ENCODE measurements around a stretch of chrX.

DNA sequence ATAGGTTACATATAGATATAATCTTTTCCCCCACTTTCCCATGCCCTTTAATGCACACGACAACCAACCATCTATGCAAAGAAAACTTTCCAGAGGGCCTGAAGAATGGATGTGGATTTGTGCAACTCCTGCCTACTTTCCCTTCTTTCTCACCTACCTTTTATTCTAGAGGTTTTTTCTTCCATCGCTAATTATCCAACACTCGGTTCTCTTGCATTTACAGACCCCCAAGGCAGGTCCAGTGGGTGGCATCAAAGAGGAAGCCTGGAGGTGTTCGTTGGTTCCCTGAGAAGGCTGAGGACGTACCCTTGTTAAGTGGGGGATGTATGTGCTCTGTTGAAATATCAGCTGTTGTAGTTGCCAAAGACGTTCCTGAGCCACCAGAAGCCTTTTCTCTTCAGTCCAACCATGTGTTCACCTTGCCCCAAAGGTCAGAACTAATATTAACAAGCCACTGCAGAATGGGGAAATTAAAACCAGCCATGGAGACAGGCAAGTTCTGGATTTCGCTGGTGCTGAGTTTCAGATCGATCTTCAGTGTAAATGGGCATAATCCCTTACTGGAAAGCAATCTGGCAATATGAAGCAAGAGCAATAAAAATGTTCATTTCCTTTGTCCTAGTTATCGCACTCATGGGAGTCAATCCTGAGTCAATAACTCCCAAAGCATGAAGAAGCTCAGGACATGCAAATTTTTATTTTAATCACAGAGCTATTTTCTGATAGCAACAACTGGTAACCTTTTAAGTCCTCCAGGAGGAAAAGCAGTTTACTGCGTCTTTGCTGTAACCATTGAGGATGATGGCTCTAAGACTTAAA is 1.7 kb upstream of the APEX2 start:
- PRO-cap, result no peak
- RAMPAGE, long total RNA, 4 experiments, result start-site peak on the minus strand in 1 of 4 experiments, centred at position 282 of the sequence, 19 reads per replicate

GRCh38 chrX:55008798-55009795 is 8.9 kb downstream of the APEX2 start:
- PRO-cap, result no peak
- RAMPAGE, long total RNA, 4 experiments, result no peak in any of the 4 experiments

DNA sequence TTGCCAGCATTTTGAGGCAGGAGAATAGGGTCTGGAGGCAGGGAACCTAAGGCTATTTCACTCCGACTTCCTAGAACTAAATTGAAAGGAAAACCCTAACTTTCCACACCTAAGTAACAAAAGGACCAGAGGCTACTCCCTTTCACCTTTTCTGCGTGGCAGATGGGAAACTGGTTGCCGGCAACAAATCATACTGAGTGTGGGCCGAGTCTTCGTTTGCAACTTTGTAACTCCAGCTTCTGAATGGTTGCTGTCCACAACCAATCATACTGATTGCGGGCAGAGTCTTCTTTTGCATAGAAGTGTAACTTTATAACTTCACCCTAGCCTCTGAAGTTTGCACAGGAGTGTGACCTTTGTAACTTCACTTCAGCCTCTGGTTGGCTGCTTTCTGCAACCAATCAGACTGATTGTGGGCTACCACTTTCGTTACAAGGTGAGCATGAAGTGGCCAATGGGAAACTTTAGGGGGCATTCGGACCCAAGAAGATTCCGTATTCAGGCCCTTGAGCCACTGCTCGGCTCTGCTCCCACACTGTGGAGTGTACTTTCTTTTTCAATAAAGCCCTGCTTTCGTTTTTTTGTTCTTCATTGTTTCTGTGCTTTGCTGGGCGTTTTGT is 9.2 kb upstream of the PAGE5 start:
- PRO-cap, result no peak
- RAMPAGE, long total RNA, 4 experiments, result no peak in any of the 4 experiments

DNA sequence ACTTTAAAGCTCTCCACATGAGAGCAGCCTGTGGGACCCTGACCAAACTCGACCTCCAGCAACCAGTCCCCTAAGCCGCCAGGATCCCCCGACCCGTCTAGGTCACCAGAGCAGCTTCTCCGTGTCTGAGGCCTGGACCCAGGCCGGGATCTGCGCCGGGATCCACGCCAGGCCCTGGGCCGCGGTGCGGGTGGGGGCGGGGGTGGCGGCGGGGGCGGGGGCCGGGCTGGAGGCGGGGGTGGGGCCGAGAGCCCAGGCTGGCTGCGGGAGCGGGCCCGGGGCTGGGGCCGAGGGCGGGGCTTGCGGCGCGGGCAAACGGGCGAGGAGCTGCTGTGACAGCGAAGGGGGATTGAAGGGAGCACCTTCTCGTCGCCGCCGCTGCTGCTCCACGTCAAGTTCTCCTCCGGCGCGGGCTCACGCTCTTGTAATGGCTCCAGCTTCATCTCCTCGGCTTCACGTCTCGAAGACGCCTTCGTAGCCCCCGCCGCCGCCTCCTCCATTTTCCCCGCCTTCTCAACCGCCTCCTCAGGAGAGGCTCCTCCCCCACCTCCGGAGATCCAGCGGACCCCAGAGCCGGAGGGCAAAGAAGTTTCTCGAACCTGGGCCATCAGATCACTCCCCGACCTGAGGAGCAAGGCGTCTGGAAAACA is 1.2 kb downstream of the USP51 start:
- PRO-cap, result no peak
- RAMPAGE, long total RNA, 4 experiments, result no peak in any of the 4 experiments

DNA sequence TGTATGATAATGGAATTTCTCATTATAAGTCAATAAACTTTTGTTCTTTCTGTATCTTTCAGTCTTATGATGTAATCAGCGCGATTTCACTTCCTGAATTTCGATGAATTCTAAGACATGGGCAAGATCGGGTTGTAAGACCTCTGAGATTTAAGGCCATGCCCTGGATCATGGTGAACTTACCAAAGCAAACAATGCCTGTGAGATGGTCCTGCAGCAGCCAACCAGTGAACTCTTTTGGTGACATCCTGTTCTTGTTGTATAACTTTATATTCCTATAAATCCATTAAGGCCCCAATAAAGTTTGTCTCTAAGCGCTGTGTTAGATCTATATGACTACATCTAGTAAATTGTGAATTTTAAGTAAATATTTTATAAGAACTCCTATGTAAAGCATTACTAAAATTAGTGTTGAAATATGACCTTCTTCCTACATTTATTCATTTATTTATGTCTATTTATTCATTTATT is 88.2 kb downstream of the NBDY start:
- PRO-cap, result no peak
- RAMPAGE, long total RNA, 4 experiments, result no peak in any of the 4 experiments

DNA sequence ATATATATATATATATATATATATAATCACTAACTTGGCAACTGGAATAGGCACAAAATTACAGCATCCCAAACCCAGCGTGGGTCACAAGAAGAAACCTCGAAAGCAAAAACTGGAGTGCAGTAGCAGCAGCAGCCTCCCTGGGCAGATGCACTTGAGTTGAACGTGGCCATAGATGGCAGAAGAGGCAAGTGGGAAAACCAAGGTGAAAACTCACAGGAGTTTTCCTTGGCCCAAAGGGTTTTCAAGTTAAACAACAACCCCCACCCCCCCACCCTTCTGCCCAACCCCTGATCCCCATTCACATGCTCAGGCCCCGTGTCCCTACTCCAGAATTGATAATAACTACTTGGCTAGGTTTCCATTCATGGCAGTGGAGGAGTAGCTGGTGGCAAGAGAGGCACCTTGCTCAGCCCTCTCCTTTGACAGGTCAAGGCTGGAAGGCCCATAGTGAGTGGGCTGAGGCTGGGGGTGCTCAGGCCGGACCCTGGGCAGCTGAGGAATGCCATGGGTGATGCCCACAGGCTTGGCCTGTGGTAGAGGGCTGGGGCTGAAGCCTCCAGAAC is 15.9 kb downstream of the AMER1 start:
- PRO-cap, result no peak
- RAMPAGE, long total RNA, 4 experiments, result no peak in any of the 4 experiments

DNA sequence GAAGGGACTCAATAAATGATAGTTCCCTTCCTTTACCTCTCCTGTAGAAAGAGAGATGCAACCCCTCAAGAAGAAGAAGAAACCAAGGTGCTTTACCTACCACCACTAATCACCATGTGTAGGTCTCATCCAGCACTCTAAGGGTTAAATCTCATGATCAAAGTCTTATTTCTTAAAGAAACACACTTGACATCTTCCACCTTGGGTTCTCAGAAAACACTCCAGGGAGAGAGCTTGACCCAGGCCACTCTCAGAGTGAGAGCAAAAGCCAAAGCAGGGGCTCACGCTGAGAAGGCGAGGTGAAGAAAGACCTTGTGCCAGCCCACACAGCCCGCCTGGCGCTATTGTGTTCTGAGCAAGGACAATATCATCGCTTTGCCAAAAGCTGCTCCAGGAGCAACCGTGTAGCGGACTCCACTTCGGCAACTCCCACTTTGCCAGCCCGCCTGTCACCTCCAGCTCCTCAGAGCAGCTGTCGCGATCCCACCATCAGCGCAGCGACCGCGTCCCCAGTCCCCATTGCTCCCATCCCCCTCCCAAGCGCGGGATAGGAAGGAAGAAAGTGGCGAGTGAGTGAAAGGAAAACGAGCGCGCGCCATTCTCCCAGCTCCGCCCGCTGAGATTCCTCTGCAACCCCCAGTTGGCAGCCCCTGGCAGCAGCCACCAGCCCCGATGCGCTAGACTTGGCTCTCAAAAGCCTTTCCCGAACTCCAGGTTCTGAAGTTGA is 856 bp downstream of the ZC4H2 start:
- PRO-cap, result no peak
- RAMPAGE, long total RNA, 4 experiments, result no peak in any of the 4 experiments

GRCh38 chrX:65232465-65232976 is 197.9 kb downstream of the ZC3H12B start:
- PRO-cap, result no peak
- RAMPAGE, long total RNA, 4 experiments, result no peak in any of the 4 experiments

DNA sequence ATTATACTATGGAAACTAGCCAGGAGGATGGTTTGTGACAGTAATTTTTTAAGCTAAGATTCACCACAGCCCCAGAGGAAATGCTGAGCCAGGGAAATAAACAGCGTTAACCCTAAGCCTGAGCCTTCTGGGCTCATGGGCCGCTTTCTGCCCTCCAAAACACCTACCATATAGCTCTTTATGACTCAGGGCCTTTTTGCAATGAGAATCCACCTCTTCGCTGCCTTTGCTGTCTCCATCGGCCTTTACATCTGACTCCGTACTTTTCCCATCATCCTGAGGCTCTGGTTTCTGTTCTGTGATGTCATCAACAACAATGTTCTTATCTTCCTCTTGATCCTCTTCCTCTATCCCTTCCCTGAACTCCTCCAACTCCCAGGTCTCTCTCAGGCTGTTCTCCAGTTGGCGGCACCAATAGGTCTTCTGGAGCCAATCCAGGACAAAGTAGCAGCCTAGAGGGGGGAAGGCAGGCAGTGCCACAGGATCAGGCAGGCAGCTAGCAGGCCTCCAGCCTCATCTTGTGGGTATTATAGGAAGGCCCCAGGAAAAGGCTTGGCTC is 5.1 kb downstream of the LAS1L start:
- PRO-cap, result no peak
- RAMPAGE, long total RNA, 4 experiments, result no peak in any of the 4 experiments

DNA sequence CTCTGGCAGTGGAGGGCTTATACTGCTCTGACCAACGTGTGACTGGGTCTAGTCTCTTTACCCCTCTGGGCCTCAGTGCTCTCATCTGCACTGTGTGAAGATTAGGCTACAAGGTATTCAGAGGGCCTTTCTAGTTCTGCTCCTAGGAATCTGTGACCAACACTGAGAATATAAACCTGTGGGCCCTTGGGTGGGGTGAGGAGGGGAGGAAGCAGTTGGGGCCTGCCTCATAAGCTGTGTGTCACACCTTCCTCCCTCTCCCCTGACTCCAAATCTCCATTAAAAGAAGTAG is 66.4 kb upstream of the MSN start:
- PRO-cap, result no peak
- RAMPAGE, long total RNA, 4 experiments, result no peak in any of the 4 experiments

DNA sequence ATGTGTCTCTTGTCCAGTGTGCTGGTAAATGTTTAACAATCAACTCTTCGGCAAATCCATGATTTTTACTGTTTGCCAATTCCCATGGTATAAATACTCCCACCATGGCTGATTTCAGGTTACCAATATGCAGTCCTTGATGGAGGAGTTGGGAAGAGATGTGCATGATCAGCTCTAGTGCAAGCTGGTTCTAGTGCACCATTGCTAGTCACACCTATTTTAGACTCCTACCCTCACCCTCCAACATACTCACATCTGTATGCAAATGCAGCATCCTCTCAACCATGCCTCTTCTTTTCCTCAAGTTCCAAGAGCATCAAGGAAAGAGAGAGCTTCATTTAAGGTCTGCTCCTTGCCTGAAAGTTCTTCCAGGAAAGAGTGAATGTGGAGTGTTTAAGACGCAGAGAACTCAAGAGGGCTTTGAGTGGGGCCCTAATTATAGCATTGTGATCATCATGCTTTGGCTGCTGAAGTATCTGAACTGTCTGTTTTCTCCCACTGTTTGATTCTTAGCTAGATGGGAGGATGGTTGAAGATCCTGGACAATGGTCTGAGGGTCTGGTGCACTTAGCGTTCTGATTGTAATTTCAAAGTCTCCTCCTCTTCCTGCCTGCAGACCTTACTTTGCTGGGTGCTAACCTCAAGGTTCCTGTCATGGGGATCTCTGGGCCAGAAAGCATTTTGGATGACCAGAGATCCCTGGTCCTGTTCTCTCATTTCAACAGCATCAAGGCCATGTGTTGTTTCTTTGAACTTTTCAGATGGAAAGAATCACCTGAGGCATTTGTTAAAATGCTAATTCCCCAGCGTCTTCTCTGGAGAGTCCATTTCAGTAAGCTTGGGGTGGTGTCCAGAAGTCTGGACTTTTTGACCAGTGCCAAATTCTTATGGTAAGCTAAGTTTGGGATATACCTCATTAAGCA is 33.6 kb downstream of the MSN start:
- PRO-cap, result no peak
- RAMPAGE, long total RNA, 4 experiments, result no peak in any of the 4 experiments

- PRO-cap, result no peak
- RAMPAGE, long total RNA, 4 experiments, result no peak in any of the 4 experiments
These were observed 1.7 kb upstream of the HEPH start for GRCh38 chrX:66162092-66163067.

- PRO-cap, result no peak
- RAMPAGE, long total RNA, 4 experiments, result no peak in any of the 4 experiments
These were observed 976 bp downstream of the HEPH start for GRCh38 chrX:66164874-66165572.

DNA sequence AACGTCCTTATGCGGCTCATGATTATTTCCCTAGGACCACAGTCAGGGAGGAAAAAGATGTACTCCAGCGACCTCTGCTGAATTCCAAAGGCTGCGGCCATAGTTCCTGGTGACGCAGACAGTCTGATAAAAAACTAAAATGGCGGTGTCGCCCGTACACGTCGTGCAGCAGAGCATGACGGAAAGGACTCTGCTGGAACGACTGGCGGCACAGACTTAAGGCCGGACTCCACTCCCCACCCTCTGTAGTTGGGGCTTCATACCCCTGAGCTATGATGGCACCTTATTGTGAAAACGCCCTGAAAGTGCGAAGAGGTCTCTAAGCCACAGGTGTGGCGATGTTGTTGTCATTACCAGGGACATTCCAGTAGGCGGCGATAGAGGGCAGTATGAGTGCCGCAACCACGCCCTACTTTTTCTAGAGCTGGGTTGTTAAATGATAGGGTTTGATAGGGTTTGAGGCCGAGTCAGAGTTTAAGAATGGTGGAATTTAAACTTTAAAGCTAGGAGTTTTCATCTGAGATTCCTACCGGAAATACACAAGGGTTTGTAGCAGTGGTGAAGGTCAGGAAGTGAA is 90.0 kb upstream of the EDA2R start:
- PRO-cap, result no peak
- RAMPAGE, long total RNA, 4 experiments, result no peak in any of the 4 experiments

DNA sequence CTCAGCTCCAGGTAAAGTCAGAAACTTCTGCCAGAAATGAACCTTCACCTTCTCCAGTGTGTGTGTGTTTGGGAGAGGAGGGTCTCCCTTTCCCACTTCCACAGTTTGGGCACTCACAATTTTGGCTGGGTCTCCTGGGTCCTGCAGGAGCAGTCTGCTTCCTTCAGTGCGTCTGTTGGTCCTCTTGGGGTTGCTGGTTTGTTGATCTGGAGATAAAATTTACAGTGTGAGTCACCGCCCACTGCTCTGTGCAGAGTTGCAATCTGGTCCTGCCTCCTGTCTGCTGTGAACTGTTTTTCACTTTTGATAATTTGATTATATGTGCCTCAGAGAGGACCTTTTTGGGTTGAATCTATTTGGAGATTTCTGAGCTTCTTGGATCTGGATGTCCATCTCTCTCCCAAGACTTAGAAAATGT is 112.5 kb upstream of the EDA2R start:
- PRO-cap, result no peak
- RAMPAGE, long total RNA, 4 experiments, result no peak in any of the 4 experiments

DNA sequence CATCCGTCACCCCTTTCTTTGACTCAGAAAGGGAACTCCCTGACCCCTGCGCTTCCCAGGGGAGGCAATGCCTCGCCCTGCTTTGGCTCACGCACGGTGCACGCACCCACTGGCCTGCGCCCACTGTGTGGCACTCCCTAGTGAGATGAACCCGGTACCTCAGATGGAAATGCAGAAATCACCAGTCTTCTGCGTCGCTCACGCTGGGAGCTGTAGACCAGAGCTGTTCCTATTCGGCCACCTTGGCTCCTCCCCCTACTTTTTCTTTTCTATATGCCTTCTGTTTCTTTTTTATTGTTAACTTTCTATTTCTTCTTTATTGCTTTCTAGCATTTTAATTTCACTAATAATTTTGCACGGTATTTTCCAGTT is 291.7 kb upstream of the EDA2R start:
- PRO-cap, result no peak
- RAMPAGE, long total RNA, 4 experiments, result no peak in any of the 4 experiments

GRCh38 chrX:68206318-68206794 is 226.9 kb downstream of the OPHN1 start:
- PRO-cap, result no peak
- RAMPAGE, long total RNA, 4 experiments, result no peak in any of the 4 experiments

DNA sequence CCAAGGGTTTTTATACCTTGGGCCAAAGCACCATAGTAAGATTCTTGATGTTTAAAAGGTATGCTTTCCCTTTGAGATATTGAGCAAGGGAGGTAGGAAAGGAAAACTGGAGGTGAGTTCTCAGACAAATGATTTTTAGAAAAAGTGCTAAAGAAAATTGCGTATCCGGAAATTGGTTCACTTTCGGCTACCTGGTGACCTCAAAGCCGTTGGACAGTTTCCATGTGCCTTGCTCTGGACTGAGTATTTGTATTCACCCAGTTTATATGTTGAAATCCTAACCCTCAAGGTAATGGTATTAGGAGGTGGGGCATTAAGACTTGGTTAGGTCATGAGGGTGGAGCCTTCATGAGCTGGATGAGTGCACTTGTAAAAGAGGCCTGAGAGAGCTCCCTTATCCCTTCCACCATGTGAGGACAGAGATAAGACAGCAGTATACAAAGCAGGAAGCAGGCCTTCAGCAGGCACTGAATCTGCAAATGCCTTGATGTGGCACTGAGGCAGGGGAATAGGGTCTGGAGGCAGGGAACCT is 5.2 kb upstream of the OPHN1 start:
- PRO-cap, result no peak
- RAMPAGE, long total RNA, 4 experiments, result no peak in any of the 4 experiments

GRCh38 chrX:68838848-68839173 is 10.0 kb downstream of the EFNB1 start:
- PRO-cap, result no peak
- RAMPAGE, long total RNA, 4 experiments, result no peak in any of the 4 experiments

DNA sequence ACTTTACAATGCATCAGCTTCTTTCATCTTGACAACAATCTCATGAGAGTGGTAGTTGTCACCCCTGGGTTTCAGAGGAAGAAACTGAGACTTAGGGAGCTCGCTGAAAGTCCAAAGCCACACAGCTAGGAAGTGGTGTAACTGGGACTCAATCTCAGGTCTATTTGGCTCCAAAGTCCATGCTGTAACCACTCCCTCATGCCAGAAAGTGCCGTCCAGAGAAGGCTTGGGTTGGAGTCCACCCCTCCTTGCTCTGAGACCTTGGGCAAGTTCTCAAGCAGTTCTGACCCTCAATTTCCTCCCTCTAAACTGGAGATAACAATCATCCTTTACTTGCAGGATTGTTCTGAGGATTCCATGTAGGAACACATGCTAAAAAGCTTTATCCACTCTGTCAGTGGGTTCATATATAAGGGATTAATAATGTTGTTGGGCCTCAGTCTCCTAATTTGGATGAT is 40.6 kb downstream of the EFNB1 start:
- PRO-cap, result no peak
- RAMPAGE, long total RNA, 4 experiments, result no peak in any of the 4 experiments

Measured in omental fat pad (tissue), 4 donors.